Kidney (tissue), 2 donors: ENCODE measurements around the genes IRAG1 and EIF4G2.

GRCh38 chr11:10488895-10489715, 34.0 kb downstream of the AMPD3 start:
- PRO-cap: no peak
- RRBS: no CpG with 5 or more reads among the region's 11 CpGs

GRCh38 chr11:10566570-10567200, 1.8 kb downstream of the LYVE1 start:
- PRO-cap: no peak
- RRBS: no CpG with 5 or more reads among the region's 2 CpGs

GRCh38 chr11:10607348-10607911, 39.0 kb upstream of the LYVE1 start:
- PRO-cap: no peak
- RRBS: no CpG with 5 or more reads among the region's 9 CpGs

DNA sequence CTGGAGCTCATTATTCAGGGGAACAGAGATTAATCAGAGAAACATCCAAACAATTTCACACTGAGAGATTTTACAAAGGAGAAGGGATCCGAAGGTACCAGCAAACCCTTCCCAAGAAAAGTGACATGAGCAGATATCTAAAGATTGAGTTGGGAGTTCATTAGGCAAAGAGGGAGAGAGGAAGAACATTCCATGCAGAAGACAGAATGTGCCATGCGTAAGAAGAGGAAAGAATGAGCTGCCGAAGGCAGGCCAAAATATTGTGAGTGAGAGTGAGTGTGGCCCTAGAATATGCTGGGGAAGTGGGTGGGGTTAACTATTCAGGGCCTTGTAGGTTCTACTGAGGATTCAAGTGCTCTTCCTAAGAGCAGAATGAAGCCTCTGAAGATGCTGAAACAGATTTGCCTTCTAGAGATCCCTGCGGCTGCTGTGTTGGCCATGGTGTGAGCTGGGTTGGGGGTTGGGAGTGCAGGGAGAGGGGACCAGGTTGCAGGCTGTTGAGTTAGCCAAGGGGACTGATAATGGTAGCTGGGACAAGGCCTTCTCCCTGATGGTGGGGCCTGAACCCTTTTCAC, 50.1 kb upstream of the LYVE1 start:
- PRO-cap: no peak
- RRBS: no CpG with 5 or more reads among the region's 4 CpGs

- PRO-cap: bidirectional peak, plus-strand start at chr11:10693728, minus-strand start at chr11:10693683; unidirectional peak, minus-strand start at chr11:10693939
- RRBS: 28% methylated on average over 4 of the region's 21 CpGs
Measured at GRCh38 chr11:10693353-10694188, at the start of gene IRAG1. TSS of gene IRAG1 (minus strand) at chr11:10693755.

DNA sequence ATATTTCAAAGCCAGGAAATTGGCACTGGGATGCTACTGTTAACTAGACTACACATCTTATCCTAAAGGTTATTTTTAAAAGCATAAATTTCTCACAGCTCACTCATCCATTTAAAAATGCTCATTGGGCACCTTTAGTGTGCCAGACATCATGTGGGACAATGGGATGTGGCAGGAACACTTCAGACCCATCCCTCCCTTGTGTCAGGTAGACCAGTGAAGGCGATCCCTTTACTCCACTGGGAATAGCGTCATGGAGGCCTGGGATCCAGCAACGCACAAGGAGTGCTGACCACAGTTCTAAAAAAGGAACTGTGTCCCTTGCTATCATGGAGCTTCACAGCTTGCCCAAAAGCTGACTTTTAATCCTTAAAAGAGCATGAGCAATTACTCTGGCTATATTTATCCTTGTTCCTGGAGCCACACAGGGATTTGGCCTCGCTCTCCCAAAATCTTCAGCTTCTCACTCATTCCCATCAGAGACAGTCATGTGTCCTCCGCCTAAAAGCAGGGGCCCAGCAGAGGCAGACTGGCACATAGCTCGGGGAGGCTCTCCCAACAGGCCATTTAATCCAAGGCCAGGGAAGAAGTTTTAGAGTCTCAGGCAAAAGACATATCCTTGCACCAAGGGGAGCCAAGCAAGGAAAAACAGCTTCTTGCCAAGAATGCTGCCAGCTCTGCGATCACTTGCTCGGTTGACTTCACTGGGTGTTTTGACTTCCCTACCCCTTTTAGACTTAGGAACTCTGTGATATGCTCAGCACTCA, 3.4 kb upstream of the IRAG1 start:
- PRO-cap: bidirectional peak, plus-strand start at position 532 of the sequence, minus-strand start at position 302 of the sequence
- RRBS: no CpG with 5 or more reads among the region's 8 CpGs

GRCh38 chr11:10778498-10779007, 27.5 kb downstream of the CTR9 start:
- PRO-cap: no peak
- RRBS: 81% methylated on average over 4 of the region's 15 CpGs

DNA sequence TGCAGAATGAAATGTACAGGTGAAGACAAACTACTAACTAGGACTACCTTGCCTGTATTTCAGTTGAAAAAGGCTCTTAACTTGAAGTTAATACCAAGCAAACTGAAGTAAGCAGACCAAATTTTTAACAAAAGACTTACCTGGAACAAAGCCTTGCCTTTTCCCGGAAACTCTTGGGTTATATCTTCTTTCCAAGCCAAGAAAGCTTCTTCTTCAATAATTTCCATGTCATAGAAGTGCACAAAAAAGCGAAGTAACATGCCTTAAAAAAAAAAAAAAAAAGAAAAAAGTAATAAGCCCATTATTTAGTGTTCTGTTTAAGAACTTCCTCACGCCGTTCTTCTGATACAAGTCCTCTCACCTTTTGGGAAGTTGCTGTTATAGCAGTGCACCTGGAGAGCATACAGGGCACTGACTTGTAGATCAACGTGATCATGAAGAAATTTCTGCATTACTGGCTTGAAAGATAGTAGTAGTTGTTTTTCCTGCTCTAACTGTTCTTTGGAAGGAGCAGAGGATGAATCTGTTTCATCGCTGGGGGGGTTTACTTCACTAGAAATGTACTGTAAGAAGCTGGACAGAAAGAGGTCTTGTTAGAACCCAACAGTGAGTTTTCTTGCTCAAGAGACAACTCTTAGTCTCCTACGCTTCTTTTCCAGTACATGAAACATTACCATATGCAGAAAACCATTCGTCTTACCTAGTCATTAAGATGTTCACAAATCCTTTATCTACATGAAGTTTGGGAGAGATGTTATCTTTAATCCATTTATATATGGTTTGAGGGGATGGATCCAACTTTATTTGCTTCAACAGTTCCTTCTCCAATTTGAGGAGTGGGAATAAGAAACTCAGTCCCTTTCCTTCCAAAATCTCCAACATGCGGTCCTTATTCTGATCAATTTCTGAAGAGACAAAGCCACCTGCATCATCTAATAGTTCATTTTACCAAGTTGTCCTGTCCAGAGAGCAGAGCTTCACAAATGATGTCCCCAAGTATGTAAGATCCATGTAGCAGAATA, 9.6 kb downstream of the EIF4G2 start:
- PRO-cap: no peak
- RRBS: no CpG with 5 or more reads among the region's 9 CpGs

DNA sequence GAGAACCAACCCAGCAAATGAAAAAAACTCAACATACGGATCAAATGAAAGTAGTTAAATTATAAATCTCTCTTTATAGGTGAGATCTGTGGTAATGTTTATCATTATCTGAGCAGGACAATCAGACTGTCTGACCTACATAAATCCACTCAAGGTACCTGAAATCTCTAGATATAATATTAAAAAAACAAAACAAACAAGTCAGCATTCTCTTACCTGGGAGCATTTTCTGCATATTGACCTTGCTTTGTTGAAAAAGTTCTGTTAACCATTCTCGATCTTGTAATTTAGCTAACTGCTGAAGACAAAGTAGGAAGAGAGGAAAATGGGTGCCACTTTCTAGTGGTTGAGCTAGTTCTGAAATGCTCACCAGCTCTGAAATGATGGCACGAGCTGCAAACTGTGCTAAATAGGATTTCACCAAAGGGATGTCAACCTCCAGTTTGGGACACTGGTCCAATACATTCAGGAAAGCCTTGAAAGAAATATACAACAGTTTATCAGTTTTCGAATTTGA, 8.8 kb downstream of the EIF4G2 start:
- PRO-cap: no peak
- RRBS: no CpG with 5 or more reads among the region's 4 CpGs

DNA sequence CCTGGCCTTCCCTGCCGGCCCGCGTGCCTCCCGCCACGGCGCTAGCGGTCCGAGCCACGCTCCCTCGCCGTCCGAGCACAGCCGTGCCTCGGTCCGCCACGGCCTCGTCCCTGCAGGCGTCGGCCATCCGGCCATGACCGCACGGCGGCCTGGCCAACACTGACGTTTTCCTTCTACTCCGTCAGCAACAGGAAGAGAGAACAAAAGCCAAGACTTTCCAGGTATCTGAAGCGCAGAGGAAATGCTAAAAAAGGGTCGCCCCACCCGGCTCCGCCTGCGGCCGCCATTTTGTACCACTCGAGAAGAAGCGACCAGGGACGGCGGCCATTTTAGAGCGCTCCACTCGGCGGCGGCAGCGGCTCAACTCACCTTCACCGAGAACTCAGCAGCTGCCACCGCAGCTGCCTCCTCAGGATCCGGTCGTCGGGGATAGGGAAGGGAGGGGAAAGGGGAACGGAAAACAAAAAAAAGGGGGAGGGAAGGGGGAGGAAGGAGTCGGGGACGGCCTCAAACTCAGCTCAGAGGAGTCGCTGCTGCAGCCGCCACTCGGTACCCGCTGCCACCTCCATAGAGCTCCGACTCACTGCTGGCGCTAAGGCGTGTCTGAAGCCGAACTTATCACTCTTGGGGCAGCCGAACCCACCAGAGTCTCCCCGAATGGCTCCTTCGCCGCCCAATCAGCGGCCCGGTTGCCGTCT, at the start of gene EIF4G2:
Gene EIF4G2 (minus strand): TSS at position 591 of the 698 bp plus-strand sequence.
- PRO-cap: bidirectional peak, plus-strand start at position 332 of the sequence, minus-strand start at position 305 of the sequence; bidirectional peak, plus-strand start outside the sequence, minus-strand start at position 591 of the sequence
- RRBS: under 1% methylated on average over 21 of the region's 63 CpGs

GRCh38 chr11:11406966-11408116, 54.3 kb upstream of the CSNK2A3 start:
- PRO-cap: no peak
- RRBS: no CpG with 5 or more reads among the region's 17 CpGs

- PRO-cap: no peak
- RRBS: no CpG with 5 or more reads among the region's 4 CpGs
Measured at GRCh38 chr11:11577241-11577645, 44.6 kb downstream of the GALNT18 start.

GRCh38 chr11:11681014-11681327, 59.2 kb upstream of the GALNT18 start:
- PRO-cap: unidirectional peak, plus-strand start at chr11:11681132
- RRBS: no CpG with 5 or more reads among the region's 4 CpGs

GRCh38 chr11:11691810-11692234, 70.0 kb upstream of the GALNT18 start:
- PRO-cap: no peak
- RRBS: no CpG with 5 or more reads among the region's 8 CpGs

DNA sequence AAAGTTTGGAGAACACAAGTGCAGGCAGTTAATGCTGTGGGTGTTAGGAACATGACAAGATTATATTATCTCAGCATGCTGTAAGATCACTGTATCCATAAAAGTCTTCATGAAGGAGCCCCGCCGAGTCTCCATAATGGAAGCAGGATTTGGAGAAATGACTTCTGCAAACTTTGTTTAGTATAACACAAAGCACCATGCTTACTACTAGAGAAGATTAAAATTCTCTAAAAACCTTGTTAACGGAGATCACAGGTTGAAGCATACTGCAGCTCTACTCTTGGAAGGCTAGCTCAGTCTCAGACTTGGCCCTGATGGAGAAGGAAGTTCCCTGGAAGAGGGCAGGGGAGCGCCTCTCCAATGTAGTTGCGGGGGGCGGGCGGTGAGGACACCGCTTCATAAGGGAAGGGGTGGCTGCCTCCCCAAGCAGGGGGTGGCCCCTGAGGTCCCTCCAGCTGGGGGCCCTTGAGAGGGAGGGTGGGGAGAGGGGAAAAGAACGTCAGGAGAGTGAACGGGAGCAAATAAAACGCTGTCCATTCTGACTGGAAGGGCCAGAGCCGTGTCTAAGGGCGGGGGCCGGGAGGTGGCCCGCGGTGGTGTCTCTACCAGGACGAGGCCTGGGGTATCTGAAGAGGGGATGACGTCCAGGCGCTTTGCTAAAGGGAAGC, 698 bp upstream of the USP47 start:
- PRO-cap: unidirectional peak, plus-strand start at position 376 of the sequence; bidirectional peak, plus-strand start at position 554 of the sequence, minus-strand start at position 519 of the sequence
- RRBS: no CpG with 5 or more reads among the region's 19 CpGs

DNA sequence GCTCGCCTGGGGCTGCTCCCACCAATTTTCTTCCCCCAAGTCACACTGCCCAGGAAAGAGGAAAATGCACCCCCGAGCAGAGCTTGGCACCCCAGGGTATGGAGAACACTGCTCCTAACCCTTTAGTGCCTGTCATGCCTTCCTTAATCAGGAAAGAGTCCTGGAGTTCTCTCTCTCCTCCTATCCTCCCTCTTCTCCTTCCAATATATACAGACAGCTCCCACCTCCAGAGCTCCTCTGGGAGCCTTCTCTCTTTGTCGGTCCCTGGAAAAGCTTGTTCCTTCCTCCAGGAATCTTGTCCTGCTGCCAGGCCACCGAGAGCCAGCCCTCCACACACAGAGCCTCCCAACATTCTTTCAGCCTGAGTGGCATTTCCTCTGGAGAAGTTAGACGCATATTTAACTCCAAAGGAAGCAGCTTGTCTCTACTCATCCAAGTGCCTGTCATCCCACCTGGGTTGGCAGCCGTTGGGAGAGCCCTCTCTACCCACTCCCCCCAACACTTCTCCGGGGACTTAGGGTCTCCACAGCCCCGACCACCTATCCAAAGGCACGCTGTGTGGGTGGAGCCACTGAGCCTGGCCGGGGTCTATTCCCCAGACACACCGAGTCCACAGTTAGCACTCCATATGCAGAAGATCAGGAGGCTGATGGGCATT, 31.2 kb downstream of the DKK3 start:
- PRO-cap: unidirectional peak, minus-strand start at position 266 of the sequence
- RRBS: 18% methylated on average over 4 of the region's 11 CpGs

- PRO-cap: no peak
- RRBS: 32% methylated on average over 2 of the region's 6 CpGs
Measured at GRCh38 chr11:11979828-11980130, 28.6 kb downstream of the DKK3 start.

GRCh38 chr11:12009622-12009895, 1.1 kb upstream of the DKK3 start:
- PRO-cap: no peak
- RRBS: no CpG with 5 or more reads among the region's 6 CpGs

GRCh38 chr11:12051099-12051355, 42.6 kb upstream of the DKK3 start:
- PRO-cap: no peak
- RRBS: no CpG with 5 or more reads among the region's 3 CpGs

DNA sequence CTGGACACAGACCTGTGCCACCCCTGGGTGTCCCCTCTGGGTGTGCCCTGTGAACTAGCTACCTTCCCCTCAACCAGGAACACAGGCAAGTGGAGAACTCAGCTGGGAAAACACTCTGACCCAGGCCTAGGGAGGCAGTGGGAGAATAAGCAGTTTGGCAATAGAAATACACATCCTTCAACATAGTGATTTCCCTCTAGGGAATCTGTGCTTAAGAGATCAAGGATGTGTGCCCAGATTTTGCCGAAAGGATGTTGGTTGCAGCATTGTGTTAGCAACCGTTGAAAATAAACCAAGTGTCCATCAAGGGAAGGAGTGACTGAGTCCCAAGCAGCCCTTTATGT, 45.6 kb upstream of the DKK3 start:
- PRO-cap: no peak
- RRBS: no CpG with 5 or more reads among the region's 2 CpGs